ENCODE data around the genes ZCCHC3, SOX12 and TBC1D20.

DNA sequence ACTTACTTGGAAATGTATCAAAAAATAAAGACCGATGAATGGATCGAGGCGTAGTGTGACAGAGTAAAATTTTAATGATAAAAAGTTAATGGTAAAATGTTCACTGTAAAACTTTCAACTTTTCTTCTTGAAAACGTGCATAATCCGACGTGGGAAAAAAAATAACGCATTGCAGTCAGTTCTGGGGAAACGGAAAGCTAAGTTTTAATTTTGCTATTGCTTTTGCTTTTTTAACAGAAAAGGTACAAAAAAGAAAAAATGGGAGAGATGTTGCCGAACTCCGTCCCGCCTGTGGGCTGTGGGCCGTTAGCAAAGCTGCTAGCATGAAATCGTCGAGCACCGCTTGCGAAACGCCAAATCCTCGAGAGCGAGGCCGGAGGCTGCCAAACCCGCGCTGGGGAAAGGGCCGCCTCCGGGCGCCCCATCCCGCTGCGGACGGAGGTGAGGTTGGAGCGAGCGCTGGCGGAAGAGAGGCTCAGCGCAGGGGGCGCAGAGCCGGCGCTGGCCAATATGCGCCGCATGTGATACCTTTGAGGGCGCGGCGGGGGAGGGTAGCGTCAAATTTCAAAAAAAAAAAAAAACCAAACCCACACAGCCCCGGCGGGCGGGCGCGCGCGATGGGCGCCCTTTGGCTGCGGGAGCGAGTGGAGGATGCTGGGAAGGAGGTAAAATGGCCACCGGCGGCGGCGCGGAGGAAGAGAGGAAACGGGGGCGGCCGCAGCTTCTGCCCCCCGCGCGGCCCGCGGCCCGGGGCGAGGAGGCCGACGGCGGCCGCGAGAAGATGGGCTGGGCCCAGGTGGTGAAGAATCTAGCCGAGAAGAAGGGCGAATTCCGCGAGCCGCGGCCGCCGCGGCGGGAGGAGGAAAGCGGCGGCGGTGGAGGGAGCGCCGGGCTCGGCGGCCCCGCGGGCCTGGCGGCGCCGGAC is at the start of gene ZCCHC3:
TSS of gene ZCCHC3 (plus strand) at position 654 of the 925 bp plus-strand sequence.
- PRO-cap: bidirectional peak, plus-strand start at position 592 of the sequence, minus-strand start at position 298 of the sequence

DNA sequence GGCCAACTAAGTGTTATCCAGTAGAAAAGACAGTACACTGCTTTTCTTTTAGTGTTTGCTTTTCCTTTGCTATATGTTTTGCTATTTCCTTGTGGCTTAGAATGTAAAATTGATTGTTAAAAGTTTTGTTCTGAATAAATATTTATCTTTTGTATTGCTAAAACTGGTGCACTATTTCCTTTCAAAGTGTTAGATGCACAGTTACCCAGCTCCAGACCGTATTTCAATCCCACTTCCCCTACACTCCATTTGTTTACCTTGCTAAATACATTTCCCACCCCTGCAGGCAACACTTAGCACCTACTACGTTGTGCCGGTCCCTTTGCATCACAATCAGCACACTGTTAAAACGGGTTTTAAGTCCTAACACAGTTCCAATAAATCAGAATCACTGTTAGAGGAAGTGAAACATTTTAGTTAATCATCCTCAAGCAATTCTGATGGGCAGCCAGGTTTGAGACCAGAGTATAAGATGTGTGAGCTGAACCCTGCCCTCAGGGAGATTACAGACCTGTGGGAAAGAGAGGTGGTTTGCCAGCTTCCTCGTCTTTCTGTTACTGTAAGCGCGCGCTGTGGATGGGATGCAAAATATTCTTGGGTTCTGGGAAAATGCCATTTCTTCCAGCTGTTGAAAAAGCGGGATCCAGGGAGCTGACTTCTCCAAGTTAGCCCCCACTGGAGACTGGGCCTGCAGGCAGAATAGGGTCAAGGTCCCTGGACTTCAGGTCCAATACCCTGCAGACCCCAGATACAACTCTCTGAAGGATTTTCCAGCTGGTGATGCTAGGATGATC is 3.0 kb downstream of the ZCCHC3 start:
- PRO-cap: no peak

DNA sequence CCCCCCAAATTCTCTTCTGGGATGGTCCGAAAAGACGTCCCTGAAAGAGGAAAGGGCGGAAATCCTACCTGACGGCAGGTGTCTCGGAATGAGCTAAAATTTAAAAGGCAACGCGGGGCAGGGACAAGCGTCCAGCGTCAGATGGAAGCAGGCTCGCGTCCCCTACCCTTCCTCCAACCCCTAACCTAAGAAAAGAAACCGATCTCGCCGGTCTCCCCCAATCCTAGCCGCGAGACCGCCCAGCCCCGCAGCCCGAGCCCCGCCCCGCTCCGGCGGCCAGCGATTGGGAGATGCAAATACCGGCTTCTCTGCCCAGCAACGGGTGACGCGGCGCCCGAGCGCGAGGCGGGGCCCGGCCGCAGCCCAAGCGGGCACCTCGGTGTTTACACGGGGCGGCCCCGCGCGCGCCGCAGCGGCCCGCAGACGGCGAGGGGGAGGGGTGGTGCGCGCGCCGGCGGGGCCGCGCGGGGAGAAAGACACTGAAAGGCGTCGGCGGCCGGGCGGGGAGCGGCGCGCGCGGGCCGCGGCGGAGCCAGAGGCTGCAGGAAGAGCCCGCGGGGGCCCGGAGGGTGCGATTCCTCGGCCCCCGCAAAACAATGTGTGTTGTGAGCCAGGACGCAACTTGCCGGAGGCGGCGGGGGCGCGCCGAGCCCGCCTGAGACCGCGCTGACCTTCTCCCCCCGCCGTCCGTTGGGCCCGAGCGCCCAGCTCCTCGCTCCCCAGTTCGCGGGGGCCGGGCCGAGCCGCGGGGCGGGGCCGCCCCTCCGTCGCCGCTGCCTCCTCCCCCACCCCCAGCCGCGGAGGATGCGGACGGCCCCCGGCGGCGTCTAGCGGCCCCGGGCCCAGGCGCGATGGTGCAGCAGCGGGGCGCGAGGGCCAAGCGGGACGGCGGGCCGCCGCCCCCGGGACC is at the start of gene SOX12:
TSS of gene SOX12 (plus strand) at position 479 of the 910 bp plus-strand sequence.
- PRO-cap: bidirectional peak, plus-strand start at position 482 of the sequence, minus-strand start at position 187 of the sequence; bidirectional peak, plus-strand start at position 794 of the sequence, minus-strand start at position 711 of the sequence

DNA sequence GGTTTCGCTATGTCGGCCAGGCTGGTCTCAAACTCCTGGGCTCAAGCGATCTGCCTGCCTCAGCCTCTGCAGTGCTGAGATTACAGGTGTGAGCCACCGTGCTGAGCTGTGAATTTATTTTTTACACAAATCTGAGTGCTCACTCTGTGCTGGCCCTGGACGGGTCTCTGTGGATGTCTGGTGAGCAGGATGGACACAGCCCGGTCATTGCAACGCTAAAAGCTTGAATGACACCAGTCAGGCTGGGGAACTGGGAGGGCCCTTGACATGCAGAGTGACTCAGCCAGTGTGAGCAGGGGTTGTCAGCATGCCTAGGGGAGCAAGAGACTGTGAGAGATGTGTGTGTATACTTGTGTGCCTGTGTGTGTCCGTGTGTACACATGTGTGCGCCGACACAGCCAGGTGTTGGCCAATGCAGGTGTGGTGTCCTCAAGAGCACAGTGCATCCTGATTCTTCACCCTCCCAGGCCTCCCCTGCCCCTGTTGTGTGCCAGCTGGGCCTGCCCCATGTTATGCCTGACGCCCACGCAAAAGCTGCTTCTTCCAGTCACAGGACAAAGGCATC is 16.3 kb downstream of the NRSN2 start:
- PRO-cap: no peak

GRCh38 chr20:365960-366423 is 14.6 kb upstream of the TRIB3 start:
- PRO-cap: no peak

- PRO-cap: no peak
Observed at GRCh38 chr20:373409-374176, 7.0 kb upstream of the TRIB3 start.

GRCh38 chr20:434343-435592 is 26.7 kb downstream of the RBCK1 start:
- PRO-cap: no peak

- PRO-cap: no peak
Observed at GRCh38 chr20:460691-461055, 1.7 kb downstream of the TBC1D20 start.

DNA sequence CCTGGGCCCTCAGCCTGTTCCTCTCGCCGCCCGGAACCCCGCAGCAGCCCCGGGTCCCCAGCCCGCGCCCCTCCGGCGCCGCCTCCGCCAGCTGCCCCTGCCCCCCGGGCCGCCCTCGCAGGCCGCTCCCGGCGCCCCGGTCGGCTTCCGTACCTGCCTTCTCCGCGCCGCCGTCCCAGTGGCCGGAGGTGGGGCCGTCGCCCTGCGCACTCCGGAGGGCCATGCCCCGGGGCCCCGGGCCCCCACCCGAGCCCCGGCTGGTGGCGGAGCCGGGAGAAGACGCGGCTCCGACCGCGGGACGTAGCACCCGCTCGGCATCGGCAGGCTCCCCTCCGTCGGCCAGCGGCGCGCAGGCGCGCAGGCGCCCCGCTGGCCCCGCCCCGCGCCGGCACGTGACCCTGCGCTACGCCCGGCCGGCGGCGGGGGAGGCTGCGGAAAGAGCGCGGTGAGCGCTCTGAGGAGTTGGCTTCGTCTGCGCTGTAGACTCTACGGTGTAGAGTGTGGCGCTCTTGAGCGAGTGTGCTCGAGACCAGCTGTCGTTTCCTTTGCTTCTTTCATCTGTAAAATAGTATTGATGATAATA is at the start of gene TBC1D20:
TSS of gene TBC1D20 (minus strand) at position 351 of the 583 bp plus-strand sequence.
- PRO-cap: bidirectional peak, plus-strand start at position 436 of the sequence, minus-strand start at position 344 of the sequence

GRCh38 chr20:483004-483352 is 20.6 kb upstream of the TBC1D20 start:
- PRO-cap: no peak

DNA sequence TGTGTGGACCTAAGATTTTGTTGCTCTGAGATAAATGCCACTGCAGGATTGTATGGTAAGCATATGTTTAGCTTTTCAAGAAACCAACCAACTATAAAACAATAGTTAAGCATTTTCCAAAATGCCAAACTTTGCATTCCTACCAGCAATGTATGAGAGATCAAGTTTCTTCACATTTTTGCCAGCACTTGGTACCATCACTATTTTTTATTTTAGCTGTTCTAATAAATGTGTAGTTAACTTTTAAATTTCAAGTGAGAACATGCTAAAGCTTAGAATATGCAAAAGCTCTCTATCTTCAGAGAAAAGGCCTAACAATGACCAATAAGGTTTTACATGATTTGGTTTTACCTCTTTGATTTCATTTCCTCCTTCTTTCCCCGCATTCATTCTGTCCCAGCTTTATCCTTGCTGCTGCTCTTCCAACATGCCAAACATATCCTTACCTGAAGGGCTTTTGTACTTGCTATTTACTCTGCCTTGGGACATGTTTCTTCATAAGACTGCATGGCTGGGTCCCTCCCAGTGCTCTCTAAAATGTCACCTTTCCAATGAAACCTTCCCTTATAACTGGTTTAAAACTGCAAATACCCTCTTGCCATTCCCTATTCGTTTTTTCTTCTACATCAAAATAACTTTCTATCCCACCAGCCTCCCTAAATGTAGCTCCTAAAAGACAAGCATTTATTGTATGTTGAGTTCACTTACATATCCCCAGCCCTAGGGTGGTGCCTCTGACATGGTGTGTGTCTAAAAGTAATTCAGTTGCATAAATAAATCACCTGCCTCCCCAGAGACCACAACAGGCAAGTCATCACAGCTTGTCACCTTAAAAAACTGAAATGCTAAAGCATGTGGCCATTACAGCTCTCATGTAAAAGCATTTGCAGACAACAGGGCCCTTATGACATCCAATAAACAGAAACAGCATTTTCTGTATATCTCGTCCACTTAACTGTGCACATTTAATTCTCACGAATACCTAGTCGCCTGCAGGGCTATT is 32.3 kb upstream of the TBC1D20 start:
- PRO-cap: no peak

GRCh38 chr20:603094-603545 is 7.0 kb downstream of the TCF15 start:
- PRO-cap: no peak

DNA sequence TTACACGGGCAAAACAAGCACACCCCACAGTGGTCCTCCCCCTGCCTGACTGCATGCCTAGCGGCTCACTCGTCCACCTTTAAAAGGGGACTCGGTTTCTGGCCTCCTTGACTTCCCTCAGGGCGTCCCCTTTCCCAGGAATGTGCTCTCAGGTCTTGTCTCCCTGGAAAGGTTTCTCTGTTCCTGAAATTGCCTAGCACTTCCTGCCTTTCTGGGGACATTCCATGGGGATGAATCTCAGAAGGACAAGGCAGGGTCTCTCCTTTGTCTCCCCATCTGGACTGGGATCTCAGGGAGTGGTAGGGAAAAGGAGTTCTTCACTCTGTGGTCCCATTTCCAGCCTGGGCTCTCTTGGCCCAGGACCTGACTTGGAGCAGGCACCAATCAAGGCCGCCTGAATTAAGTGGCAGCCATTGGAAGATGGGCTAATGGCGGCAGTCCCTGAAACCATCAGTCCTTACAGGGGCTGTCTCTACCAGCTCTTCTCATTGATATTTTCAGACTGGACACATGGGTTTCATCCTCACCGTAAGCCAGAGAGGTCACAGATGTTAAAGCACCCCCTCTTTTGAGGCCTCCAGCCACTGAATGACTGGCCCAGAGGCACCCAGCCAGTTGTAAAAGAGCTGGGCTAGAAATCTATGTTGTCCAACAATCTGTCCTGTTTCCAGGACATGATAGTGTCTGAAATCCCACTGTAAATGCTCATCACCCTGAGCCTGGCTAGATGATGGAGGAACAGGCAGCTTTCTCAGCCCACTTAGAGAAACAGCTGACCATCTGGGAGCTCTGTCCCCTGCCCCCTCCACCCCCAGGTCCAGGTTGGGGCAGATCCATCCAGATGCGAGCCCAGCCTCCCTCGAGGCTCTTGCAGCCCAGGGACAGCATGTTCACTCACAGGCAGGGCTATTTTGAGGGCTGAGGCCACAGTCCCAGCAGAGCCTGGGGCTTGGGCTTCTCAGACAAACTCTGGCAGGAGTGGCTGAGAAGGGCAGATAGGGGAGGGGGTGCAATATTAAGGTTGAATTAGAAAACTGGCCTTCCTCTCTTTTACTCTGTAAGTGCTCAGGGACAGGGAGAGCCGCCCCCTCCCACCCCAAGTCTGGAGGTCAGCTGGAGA is 4.5 kb downstream of the TCF15 start:
- PRO-cap: no peak

DNA sequence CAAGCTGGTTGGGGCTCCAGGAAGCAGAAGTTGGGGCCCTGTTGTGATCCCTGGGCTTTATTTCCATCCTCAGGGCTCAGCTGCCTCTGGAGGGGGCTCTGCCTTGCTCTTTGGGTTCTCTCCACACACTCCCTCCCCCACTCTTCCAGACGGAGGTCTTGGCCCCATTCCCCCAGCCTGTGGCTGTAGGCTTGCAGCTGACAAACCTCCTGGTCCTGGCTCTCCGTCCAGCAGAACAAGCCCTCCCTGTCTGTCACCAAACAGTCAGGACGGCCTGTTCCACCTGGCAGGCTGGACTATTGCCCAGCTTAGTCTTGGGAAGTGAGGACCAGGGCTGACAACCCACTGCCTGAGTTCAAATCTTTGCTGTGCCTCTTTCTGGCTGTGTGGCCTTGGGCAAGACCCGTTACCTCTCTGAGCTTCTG is 26.1 kb upstream of the SCRT2 start:
- PRO-cap: no peak

DNA sequence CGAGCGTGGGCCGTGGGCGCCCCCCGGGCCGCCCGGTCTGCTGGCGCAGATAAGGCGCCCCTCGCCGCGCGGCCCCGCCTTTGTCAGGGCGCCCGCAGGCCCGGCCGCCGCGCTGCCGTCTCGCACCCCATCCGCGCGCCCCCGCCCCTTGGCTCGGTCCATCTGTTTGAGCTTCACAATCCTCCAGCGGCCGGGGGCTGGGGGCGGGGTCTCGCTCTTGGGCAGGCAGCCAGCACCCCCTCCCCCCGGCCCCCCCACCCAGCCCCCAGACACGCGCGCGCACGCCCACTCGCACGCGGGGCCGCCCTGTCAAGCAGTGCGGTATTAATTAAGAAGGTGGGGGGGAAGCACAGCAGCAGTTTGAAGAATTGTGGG is 34.5 kb upstream of the SCRT2 start:
- PRO-cap: no peak

GRCh38 chr20:750735-750992 is 17.6 kb downstream of the SLC52A3 start:
- PRO-cap: no peak

DNA sequence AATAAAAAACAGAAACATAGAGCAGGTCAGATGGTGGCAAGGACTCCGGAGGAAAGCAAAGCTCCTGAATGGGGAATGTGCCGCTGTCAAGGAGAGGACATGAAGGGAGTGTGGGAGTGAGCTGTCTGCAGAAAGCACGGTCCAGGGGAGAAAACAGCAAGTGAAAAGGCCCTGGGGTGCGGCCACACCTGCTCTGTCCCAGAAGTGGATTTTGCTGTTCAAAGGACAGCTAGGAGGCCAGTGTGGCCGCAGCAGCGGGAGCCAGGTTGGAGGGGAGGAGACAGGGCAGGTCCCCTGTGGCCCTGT is 4.4 kb upstream of the SLC52A3 start:
- PRO-cap: no peak

GRCh38 chr20:835450-836170 is 2.1 kb downstream of the FAM110A start:
- PRO-cap: no peak

- PRO-cap: no peak
Observed at GRCh38 chr20:840937-841594, 7.6 kb downstream of the FAM110A start.

GRCh38 chr20:905408-905993 is 10.6 kb downstream of the ANGPT4 start:
- PRO-cap: no peak